Measurements from ENCODE around the genes IFITM10, CTSD, ASCL2 and SLC22A18.

DNA sequence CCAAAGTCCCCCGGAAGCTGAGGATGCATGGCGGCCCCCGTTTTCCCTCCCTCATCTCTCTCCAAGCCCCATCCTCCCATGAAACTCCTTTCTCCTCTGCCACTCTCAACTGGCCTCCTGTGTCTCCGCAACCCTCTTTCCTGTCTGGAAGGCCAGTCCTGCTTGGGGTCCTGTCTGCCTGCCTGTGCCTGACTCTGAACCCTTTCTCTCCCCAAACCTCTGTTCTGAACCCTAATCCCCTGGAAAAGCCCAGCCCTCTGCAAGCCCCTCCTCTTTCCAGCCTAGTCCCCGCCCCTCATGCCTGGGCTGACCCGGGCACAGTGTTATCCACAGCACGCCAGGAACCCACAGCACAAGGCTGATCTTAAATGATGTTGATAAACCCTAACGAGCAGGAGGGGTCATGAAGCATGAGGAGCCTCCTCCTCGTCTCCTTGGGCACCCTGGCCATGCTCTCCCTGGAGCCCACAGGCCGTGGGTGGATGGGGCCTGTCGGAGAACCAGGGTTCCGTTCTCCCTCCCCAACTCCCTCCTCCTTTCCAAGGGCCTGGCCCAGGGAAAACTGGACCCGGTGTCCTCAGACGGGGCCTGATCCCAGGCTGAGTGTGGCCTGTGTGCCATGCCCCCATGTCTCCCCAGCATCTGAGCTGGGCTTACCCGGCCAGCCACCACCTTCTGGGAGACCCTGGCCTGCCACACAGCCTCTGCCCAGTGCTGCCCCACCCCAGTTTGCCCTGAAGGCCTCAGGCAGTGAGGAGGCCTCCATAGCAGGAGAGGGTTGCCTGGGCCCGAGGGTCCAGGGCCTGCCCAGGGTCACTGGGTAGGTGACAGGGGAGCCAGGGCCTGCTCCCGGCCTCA lies at the start of gene IFITM10:
IFITM10 (minus strand) TSS at position 208 of the 858 bp plus-strand sequence.
- PRO-cap, result no peak

DNA sequence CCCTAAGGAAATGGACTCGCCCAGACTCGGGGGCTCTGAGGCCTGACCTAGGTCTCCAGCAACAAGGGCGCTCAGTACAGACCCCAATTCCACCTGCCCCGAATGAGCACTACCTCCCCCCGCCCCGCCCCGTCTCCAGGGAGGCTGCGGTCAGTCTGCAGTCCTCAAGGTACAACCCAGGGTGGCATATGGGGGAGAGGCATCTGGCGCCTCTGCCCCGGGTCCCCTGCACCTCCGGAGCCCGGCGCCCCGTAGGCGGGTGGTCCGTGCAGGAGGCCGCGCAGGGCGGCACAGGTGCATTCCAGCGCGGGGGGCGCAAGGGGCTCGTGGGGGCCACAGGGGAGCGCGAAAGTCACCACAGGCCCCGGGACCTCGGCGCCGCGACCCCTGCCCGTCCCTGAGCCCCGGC lies 354 bp downstream of the CTSD start:
- PRO-cap, result no peak

DNA sequence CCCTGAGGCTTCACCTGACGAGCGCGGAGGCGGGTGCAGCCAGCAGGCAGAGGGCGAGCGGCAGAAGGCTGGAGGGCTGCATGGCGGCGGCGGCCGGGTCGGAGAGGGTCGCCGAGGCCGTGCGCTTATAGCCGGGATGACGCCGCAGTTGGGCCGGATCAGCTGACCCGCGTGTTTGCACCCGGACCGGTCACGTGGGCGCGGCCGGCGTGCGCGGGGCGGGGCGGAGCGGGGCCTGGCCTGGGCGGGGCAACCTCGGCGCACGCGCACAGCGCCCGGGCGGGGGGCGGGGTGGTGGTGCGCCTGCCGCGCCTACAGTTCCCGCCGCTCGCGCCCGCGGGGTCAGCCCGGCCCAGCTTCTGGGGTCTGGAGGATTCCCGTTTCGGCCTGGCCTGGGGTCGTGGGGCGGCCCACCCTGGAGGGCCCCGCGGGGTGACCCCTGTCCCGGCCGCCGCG lies at the start of gene CTSD:
CTSD (minus strand) TSS at position 150 of the 456 bp plus-strand sequence.
- PRO-cap, result bidirectional peak, plus-strand start at position 275 of the sequence, minus-strand start at position 144 of the sequence

DNA sequence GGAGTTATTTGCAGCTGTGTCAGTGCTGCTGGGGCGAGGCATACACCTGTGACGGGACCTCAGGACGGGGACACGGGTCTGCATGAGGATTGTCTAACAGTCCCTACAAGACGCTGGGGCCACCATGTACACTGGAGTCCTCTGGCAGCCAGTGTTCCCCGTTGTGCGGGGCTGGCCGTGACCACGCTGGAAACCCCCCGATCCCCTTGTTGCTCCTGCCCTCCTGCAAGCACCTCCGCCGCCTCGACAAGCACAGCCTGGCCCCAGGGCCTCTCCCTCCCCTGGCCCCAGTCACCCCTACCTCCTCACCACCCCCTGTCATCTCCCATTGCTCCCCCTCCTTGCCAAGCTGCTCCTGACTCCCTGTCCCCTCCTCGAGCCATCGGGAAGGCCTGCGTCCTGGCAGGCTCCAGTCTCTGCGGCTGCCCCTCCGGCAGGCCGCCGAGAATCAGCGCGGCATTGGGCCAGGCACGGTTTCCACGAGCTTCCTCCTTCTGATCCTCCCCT lies 5.9 kb upstream of the LSP1 start:
- PRO-cap, result no peak

GRCh38 chr11:1873072-1874135 lies 18.3 kb downstream of the PRR33 start:
- PRO-cap, result bidirectional peak, plus-strand start at chr11:1873634, minus-strand start at chr11:1873405

DNA sequence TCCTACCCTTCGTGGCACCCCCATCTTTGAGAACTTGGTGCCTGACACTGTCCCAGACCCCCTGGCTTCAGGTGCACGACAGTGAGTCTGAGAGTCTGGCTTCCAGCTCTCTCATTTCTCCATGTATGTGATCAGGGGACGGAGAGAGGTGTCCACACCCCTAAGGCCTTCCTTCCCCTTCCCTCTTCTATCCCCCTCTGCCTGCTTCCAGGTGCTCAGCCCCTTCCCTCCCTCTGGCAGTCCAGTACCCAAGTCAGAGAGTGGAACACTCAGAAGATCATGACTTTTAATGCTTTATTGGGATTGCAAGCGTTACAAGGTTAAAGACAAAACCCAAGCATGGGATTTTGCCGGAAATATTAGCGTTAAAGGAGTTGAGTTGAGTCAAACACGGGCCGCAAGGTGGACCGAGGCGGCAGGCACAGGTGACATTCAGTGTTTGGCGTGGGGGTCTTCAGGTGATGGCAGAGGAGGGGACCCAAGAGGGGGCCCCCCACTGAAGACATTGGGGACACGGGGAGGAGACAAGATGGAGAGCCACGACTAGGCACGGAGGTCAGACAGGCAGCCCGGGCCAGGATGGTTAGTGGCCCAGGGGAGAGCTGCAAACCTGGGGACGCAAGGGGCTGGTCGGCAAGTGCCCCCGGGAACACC lies 10.2 kb downstream of the IGF2 start:
- PRO-cap, result no peak

GRCh38 chr11:2136976-2137583 lies 2.1 kb downstream of the IGF2 start:
- PRO-cap, result no peak

DNA sequence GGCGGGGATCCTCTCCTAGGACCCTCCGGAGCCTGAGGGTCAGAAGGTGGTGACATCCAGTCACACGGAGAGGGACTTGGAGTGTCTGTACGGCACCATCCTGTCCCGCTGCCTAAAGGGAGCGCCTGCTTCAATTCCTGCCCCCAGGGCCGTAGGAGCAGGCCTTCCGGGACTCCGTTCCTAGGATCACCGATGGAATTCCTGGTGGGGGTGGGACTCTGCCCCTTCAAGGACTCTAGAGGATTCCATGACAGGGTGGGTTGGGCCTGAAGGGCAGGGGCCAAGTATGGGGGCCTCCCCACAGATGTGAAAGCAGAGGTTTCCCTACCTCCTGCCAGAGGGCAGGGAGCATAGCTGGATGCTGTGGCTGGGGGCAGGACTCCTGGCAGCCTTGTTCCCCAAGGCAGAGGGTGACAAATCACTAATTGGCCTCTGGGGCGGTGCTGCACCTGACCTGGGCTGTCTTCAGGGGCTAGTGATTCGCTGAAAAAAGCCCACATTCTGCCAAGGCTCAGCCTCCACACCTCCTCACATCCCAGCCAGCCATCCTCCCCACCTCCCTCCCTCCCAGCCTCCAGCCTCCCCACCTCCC lies 33.2 kb upstream of the TH start:
- PRO-cap, result no peak

GRCh38 chr11:2210091-2210528 lies 38.5 kb upstream of the TH start:
- PRO-cap, result no peak

DNA sequence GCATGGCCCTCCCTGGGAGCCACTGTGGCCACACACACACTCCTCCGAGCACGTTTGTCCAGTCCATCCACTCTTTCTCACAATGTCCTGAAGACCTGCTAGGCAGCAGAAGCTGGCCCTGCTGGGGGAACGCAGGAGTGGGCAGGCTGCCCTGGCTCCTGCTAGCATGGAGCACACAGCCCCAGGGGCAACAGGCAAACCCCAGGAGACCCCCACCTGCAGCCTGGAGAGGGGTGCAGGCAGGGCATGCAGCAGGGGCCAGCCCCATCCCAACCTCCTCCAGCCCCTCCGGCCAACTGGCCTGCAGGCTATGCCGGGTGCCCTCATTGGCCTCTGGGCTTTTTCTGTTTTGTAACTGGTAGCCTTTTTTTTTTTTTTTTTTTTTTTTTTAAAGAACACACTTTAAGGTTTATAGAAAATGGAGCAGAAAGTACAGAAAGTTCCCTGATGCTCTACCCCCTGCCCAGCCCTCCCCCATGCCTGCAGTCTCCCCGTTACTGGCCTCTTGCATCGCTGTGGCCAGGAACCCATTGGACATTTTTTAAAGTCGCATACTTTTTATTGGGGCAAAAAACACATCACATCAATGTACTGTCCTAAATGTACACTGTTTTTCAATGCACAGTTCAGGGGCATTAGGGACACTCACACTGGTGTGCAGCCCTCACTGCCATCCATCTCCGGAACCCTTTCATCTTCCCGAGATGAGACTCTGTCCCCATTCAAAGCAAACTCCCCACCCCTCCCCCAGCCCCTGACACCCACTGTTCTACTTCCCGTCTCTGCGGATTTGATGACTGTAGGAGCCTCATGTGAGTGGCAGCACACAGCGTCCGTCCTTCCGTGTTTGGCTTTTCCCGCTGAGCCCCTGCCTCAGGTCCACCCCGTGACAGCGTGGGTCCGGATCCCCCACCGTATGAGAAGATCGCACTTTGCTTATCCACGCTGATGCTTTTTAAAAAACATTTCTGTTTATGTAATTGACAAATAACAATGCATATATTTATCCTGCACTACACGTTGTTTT lies 41.6 kb upstream of the TH start:
- PRO-cap, result no peak

DNA sequence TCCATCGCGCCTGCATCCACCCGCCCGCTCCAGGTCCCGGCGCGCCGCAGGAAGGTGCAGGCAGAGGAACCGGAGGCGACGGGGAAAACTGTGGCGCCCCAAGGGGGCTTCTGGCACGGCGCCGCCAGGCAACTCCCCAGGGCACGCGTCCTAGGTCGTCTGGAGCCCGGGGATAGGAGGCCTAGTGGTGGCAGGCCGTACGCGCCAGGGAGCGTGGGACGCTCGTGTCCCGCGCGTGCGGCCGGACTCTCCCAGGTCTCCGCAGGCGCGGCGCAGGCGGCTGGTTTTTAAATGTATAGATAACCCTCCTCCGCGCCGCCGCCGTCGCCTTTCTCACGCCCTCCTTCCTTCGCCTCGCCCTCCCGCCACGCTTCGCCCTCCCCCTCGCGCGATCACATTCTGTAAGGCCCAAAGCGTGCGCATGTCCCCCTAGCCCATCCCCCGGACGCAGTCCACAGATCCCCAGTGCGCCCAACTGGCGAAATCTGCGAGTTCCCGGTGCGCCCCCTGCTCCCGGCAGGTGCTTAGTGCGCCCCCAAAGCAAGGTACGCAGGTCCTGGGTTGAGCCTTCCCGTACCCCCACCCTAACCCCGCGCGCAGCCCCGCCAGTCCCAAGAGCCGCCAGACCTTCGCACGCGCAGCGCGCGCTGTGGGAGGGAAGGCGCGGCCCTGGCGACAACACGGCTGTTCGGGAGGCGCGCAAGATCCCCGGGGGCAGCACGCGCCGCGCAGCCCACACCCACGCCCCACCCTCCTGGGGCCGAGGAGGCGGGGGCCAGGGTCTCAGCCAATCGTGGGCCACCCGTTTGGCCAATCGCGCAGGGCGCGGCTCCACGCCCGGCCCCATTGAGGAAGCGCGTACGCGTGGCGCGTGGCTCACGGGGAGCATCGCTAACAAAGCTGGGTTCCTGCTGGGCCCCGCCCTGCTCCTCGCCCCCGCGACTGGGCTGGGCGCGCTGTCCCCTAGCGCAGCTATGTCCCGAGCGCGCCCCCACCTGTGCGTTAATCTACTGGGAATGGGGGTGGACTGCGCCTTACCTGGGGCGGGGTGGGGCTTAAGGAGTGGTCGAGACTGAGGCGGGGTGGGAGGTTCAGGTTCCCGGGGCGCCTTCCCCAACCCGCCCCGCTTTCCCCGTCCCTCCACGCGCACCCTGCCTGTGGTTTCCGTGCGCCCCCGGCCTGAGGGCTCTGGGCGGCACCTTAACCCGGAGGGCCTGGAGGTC lies at the start of gene ASCL2:
ASCL2 (minus strand) TSS at position 261 of the 1,223 bp plus-strand sequence.
- PRO-cap, result no peak

DNA sequence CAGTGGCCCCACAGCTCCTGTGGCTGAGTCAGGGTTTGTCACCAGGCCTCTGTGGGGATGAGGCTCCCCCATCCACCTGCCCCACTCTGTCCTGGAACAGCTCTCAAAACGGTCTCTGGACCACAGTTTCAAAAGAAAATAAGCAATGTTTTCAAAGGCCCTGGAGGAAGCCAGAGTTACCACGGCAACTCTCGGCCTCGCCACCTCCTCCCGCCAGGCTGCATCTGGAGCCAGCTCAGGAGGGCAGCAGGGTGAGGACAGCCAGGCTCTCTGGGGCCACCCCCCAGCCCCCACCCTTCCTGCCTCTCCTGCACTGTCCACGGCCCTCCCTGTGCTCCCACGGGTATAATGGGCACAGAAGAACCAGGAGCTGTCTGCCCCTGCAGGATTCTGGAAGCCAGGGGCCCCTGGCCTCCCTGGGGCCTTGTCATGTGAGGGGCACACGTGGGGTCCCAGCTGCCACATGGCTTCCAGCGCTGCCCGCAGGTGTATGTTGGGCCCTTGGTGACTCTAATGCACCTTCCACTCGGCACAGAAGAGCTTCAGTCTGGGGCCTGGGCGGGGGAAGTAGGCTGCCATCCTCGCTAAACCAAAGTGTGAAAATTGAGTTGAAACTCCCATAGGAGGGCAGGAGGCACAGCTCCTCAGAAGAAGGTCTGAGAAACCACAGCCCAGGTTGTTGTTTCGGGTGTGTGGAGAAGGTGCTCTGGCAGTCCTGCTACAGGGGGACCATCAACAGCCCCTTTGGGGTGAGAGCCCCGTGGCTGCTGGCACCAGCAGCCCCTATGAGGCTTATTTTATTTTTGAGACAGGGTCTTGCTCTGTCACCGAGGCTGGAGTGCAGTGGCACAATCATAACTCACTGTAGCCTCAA lies 10.4 kb downstream of the CD81 start:
- PRO-cap, result no peak

DNA sequence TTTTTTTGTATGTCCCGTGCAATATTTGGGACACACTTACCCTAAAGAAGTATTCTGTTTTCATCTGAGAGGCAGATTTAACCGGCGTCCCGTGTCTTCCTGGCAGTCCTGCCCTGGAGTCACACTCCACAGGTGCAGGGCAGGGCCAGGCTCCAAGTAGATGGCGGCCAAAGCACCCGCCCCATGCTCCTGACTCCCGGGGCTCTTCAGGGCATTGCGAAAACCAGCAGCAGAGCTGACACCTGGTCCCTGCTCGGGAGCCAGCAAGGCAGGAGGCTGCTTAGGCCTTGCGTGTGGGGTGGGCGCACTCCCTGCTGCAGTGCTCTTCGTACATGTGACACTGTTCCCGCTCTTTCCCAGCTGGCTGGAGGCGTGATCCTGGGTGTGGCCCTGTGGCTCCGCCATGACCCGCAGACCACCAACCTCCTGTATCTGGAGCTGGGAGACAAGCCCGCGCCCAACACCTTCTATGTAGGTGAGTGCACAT lies 10.5 kb upstream of the TSSC4 start:
- PRO-cap, result no peak

GRCh38 chr11:2447466-2448120 lies 2.8 kb downstream of the KCNQ1 start:
- PRO-cap, result no peak

- PRO-cap, result no peak
These were observed 211.4 kb downstream of the KCNQ1 start for GRCh38 chr11:2655935-2656827.

- PRO-cap, result no peak
These were observed 188.4 kb downstream of the CDKN1C start for GRCh38 chr11:2696824-2697833.

DNA sequence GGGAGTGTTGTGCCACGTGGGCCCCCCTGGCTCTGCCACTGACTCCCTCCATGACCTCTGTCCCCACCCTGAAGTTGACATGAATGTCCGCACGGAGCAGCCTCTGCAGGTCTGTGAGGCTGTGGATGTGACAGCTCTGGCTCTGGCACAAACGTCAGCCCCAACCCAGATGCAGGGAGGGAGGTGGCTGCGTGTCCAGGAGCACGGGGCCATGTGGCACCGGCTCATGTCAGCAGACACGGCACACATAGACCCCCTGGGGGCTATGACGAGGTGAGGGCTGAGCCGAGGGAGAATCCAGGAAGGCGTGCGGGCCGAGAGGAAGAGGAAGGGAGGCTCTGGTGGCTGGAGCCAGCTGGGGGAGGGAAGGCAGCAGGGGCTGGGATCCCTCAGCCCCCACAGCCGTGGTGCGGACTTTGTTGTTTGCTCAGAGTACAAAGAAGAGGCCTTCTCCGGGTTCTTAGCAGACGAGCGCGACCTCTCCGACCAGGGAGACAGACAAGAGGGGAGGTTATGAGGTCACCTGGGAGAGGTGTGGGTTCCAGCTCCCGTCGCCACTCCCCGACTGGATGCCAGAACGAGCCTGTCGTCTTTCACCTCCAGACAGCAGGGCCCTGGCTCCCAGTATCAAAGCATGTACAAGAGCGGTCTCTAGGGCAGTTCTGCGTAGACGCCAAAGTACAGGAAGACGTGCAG lies 46.1 kb downstream of the CDKN1C start:
- PRO-cap, result no peak

DNA sequence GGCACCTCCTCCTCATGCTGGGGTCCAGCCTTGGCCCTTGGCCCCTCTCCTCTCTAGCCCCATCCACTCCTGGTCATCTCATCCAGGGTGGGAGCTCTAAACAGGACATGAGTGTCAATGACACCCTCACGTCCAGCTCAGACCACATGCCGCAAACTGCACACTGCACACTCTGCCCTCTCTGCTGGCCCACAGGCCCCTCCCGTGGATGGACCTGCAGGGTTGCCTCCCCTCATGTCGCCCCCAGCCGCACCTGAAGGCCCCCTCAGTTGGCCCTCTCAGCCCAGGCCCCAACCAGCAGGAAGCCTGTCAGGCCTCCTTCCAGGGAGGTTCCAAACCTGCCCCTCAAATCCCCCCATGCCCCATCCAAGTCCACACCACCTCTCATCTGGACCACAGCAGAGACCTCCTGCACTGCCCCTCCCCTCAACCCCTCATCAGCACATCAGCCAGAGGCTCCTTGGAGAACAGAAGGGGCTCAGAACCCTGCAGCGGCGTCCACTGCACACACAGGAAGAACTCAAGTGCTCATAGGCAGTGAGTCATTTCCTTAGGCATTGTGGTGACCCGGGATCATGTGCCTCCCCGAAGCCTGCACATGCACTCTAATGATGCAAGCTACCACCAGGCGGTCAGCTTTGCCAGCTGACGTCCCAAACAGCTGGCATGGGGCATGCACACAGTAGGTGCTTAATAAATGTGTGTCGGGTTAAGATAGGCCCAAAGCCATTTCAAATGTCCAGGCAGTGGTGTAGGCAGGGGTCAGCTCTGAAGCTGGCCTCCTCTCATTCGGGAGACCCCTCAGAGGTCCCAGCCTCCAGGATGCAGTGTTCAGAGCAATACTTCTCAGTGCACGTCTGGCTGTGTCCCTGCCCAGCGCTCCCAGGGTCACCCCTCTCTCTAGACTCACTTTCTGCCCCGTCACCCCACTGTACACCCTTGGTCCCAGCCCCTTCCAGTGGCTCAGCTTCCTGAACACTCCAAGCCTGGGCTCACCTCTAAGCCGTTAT lies 3.4 kb upstream of the SLC22A18 start:
- PRO-cap, result unidirectional peak, minus-strand start at position 520 of the sequence

DNA sequence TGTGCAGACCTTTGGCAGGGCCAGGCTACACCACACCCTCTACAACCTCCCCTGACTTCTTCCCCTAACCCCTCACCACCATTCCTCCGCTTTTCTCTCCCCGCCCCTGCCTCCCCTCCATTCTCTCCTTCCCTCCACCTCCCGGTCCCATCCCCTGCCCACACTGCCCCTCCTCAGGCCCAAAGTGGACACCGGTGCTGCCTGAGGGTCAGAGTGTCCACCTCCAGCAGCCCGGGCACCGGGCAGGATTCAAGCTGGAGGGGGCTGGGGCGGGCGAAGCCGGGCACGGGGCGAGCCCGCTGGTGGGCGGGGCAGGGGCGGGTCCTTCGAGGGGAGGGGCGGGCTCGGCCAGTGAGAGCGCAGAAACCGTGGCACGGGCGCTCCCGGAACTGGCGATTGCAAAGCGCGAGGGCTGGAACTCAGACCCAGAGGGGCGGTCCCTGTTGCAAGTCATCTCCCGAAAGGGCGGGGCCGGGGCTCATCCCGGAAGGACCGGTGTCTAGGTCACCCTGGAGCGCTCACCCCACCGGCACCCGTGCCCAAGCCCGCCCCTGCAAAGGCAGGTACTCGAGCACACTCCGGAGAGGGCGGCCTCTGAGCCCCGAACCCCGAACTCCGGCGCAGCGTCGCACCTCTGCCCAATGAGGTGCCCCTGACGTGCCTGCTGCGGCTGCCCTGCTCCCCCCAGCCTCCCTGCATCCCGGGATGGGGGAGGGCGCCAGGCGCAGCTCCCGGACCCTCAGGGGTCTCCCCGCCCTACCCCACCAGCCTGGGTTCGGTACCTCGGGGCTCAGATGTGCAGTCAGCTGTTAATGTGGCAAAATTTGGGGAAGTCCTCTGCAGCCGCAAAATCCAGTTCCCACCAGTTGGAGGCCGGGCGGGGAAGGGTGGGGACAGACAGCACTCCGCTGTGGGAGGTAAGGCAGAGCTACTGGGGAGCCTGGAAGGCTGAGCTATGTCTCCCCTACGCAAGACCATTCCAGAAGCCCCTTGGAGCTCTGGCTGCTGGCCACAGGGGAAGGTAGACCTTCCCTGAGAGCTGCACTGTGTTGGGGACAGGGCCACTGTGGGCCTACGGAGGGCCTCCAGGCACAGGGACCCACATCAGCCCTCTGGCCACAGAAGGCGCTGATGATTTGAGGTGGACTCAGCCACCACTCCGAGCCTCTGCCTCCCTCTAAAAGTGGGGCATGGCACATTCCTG lies at the start of gene SLC22A18:
SLC22A18 (plus strand) TSS at position 477 of the 1,204 bp plus-strand sequence.
- PRO-cap, result bidirectional peak, plus-strand start at position 487 of the sequence, minus-strand start at position 245 of the sequence; bidirectional peak, plus-strand start at position 871 of the sequence, minus-strand start at position 883 of the sequence

- PRO-cap, result bidirectional peak, plus-strand start at chr11:2929768, minus-strand start at chr11:2929414; bidirectional peak, plus-strand start at chr11:2930164, minus-strand start at chr11:2929924
These were observed 325 bp upstream of the PHLDA2 start for GRCh38 chr11:2929461-2930029.

Data from ReNcell CX (cell line).